Fibroblast of villous mesenchyme (primary cell): ENCODE measurements around a stretch of chr1.

- CAGE, long polyA plus RNA = no peak
Observed at GRCh38 chr1:171741223-171741689, 609 bp downstream of the VAMP4 start.

DNA sequence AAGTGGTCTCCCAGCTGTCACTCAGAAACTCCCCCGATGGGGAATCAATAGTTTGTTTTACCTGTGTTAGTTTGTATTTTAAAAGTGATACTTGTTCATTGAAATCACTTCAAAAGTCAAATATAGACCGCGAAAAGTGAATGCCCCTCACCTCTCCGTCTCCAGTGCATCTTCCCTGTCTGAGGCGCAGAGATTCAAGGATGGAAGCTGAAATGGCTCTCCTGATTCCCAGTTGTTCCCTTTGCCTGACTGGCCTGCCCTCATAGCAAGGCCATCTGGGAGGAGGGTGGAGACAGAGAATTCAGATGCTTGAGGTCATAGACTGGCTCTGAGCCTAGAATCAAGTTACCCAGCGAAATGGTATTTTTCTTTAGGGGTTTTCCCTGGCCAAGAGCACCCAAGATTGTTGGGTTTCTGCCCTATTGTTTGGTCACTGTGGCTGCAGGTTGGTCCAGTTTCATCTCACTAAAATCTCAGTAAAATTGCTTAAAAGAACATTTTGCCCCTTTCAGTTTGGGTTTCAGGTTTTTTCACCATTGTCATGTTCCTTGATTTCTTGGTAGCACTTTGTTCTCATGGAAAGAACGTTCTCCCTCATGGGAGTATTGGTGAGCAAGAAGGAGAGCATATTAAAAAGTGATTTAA, 7.2 kb downstream of the METTL13 start:
- CAGE, long polyA plus RNA = no peak

DNA sequence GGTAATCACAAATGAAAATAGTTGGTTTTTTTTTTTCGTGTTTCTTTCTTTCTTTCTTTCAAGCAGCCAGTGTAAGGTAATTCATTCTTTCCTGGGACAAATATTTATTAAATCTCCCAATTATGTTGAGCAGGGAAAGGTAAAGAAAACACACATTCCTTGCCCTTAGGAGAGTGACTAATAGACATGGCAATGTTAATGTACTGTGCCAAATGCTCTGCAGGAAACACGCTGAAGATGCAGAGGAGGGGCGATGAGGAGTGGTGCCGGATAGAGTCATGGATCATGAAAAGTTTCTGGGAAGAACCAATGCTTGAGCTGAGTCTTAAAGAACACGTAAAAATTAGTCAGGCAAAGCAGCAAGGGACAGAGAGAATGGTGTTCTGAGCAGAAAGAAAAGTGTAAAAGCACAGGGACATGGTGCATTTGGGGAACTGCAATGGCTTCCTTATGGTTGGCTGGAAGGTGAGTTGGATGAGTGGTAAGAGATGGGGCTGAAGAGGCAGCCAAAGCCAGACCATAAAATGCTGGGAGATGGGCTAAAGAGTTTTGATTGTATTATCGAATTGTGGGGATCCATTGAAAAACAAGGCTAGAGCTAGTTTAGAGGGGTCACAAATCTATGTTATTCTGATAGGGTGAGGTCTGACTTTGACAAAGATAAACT, 199.3 kb downstream of the DNM3 start:
- CAGE, long polyA plus RNA = no peak

- CAGE, long polyA plus RNA = start-site peak on the minus strand at chr1:172144610-172144633, 24 and 36 reads in 2 replicates; start-site peak on the minus strand at chr1:172144733-172144796, 138 and 289 reads in 2 replicates
Observed at GRCh38 chr1:172144062-172145293, 276.0 kb upstream of the C1orf105 start.

GRCh38 chr1:172398208-172398527, 22.3 kb upstream of the C1orf105 start:
- CAGE, long polyA plus RNA = no peak

- CAGE, long polyA plus RNA = no peak
Observed at GRCh38 chr1:172427162-172427709, 6.8 kb downstream of the C1orf105 start.

DNA sequence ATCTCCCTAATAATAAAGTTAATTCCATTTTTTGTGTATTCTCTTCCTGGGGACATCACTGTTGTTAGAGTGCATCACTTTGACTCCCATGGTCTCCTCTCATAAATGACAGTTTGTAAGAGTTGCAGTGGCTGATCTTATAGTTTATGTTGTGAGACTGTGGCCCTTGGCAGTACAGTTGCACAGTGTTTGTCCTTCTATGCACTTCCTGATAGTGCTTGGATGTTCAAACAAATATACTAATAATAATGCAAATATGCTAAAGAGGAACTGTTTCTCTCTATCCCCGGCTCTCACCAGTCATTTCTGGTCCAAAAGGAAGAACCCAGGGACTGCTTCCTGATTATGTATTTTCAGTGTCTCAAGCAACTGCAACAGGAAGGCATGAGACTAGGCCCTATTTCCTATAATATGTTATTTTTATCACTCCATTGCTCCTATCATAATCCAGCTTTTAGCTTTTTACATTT, 17.1 kb upstream of the SUCO start:
- CAGE, long polyA plus RNA = no peak

DNA sequence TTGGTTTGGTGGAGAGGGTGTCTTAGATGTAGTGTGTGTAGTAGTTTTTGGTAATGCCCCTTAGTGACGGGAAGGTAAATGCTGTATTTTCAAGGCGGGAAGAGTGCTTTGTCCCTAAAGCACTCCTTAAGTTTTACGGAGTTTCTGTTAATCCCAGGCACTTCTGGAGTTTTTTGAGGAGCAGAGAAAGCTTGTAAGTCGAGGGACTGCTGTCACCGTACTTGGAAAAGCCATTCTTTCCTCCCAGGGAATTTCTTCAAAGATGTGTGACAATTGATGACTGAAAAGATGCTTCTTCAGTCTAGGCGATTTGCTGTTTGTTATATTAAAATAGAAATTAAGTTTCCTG, 1.1 kb downstream of the SUCO start:
- CAGE, long polyA plus RNA = no peak

DNA sequence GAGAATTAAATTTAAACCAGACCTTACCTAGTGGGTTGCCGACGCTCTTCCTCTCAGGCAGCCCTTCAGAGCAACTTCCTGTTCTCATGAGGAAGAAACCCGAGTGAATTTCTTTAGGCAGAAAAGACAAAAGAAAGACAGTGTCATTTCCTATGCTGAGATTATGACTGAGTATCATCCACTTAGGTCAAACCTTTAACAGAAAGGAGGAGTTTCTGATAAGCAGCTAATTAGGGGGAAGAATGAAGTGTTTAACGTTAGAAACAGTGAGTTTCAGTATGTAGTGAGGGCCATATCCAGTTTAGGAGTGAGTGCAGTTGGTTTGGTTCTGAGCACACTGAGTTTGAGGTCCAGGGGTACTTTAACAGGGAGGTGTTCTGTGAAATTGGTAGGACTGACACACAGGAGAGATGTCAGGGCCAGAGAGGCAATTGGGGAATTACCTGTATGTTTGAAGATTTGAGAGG, 38.7 kb downstream of the FASLG start:
- CAGE, long polyA plus RNA = no peak

- CAGE, long polyA plus RNA = no peak
Observed at GRCh38 chr1:172906603-172907196, 144.0 kb downstream of the TNFSF18 start.

GRCh38 chr1:173210788-173211037, 3.6 kb upstream of the TNFSF4 start:
- CAGE, long polyA plus RNA = no peak

- CAGE, long polyA plus RNA = no peak
Observed at GRCh38 chr1:173391077-173391902, 85.8 kb upstream of the PRDX6 start.

GRCh38 chr1:173410836-173411381, 66.2 kb upstream of the PRDX6 start:
- CAGE, long polyA plus RNA = no peak

GRCh38 chr1:173443645-173444440, 33.3 kb upstream of the PRDX6 start:
- CAGE, long polyA plus RNA = no peak

DNA sequence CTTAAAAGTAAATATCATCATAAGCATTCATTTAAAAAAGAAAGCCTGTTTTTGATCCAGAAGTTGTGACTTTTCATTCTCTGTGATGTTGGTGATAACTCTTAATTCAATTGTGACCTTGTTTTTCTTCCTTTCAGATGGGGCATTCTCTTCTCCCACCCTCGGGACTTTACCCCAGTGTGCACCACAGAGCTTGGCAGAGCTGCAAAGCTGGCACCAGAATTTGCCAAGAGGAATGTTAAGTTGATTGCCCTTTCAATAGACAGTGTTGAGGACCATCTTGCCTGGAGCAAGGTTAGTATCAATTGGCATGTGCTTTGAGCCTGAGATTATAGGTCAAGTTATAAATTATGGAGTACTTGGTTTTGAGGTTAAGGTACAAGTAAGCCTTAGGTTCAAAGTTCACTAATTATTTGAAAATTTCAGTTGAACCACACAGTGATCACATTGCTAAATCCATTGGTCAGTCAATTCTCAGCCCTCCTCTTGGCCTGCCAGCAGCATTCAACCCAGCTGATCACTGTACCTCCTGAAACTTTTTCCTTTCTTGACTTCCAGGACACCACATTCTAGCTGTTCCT, 4.1 kb downstream of the PRDX6 start:
- CAGE, long polyA plus RNA = no peak

DNA sequence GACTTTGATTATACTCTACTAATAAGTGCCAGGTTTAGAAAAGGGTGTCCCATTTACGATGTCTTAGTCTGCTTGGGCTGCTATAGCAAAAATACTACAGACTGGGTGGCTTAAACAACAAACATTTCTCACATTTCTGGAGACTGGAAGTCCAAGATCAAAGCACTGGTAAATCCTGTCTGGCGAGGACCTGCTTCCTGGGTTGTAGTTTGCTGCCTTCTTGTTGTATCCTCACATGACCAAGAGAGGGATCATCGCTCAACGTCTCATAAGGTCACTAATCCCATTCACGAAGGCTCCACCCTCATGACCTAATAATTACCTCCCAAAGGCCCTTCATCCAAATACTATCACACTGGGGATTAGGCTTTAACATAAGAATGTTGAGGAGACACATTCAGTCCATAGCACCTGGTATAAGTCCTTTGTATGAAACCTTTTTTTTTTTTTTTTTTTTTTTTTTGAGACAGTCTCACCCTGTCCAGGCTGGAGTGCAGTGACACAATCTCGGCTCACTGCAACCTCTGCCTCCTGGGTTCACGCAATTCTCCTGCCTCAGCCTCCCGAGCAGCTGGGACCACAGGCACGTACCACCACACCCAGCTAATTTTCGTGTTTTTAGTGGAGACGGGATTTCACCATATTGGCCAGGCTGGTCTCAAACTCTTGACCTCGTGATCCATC, 12.2 kb downstream of the PRDX6 start:
- CAGE, long polyA plus RNA = no peak

GRCh38 chr1:173637465-173638155, 2.5 kb downstream of the TEX50 start:
- CAGE, long polyA plus RNA = no peak

GRCh38 chr1:173856942-173858153, 10.8 kb upstream of the ZBTB37 start:
- CAGE, long polyA plus RNA = no peak

GRCh38 chr1:173865323-173866479, 2.5 kb upstream of the ZBTB37 start:
- CAGE, long polyA plus RNA = no peak

DNA sequence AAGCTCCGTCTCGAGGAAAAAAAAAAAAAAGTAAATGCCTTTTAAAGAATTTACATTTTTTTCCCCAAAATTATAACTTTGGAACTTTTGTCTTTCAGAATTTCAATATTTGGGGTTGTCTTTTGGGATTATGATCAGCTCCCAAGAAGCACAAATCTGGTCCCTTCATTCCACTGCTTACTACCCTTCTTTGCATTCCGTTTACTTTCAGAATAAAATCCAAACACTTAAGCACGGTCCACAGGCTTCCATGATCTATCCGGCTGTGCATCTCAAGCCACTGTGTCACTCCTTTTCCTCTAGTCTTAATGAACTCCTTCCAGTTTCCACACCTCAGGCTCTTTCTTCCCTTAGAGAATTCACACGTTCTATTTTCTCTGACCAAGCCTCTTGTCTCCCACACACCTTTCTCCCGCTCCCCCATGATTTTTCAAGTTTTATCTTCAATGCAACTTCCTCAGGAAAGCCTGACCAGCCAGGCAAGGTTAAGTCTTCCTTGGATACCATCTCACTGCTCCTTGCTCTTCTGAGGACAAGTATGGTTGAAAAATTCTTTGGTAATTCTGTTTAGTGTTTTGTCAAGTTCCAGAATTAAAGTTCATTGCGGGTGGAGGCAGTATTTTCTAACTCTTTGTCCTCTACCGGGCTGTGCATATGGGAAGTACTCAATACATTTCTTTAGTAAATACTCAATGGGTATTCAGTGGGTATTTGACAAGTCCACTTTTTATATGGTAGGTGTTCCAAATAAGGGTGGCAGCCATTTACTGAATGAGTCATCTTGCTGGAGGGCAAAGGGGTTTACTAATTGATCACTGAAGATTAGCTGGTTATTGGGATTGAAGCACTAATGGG, 11.6 kb upstream of the SERPINC1 start:
- CAGE, long polyA plus RNA = no peak